Diencephalon (tissue), 2 donors: ENCODE data around the genes GABARAPL1, KLRC1, TAS2R46 and DUSP16.

DNA sequence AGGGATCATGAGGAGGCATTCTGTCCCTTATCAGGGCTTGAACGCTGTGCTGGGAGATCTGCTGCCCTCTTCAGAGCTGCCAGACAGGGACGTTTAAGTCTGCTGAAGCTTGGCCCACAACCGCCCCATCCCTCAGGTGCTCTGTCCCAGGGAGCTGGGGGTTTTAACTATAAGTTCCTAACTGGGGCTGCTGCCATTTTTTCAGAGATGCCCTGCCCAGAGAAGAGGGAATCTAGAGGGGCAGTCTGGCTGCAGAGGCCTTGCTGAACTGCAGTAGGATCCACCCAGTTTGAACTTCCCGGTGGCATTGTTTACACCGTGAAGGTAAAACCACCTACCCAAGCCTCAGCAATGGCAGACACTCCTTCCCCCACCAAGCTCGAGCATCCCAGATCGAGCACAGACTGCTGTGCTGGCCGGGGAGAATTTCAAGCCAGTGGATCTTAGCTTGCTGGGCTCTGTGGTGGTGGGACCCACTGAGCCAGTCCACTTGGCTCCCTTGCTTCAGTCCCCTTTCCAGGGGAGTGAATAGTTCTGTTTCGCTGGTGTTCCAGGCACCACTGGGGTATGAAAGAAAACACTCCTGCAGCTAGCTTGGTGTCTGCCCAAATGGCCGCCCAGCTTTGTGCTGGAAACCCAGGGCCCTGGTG, 20.0 kb downstream of the CLEC2B start:
- RAMPAGE, long total RNA: no peak

DNA sequence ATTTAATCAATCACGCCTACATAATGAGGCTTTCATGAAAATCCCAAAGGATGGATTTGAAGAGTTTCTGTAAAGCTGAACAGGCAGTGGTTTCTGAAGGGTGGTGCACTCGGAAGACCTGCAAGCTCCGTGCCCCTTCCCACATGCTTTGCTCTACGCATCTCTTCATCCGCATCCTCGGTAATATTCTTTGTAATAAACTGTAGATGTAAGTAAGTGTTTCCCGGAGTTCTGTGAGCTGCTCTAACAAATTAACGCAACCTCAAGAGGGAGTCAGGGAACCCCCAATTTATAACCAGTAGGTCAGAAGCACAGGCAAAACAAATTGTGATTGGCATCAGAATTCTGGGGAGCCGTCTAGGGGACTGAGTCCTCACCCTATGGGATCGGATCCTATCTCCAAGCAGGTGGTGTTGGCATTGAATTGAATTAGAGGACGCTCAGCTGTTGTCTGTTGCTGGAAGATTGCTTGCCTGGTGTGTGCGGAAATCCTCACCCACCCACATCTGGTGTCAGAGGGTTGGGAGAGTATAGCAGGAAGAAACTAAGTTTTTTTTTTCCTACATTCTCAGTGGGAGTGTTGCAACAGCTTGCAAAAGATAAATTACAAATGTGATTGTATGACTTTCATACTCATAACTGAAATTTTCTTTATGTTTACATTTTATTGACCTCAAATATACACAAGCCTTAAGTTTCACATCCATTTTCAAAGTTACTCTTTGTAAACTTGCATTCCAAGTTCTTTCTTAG, 5.4 kb downstream of the TMEM52B start:
- RAMPAGE, long total RNA: no peak

GRCh38 chr12:10212651-10213139, at the start of gene GABARAPL1:
Gene GABARAPL1, plus strand, starts transcription at chr12:10212877.
- RAMPAGE, long total RNA: start-site peak on the plus strand at chr12:10212853-10212937, 499 and 412 reads in 2 replicates

DNA sequence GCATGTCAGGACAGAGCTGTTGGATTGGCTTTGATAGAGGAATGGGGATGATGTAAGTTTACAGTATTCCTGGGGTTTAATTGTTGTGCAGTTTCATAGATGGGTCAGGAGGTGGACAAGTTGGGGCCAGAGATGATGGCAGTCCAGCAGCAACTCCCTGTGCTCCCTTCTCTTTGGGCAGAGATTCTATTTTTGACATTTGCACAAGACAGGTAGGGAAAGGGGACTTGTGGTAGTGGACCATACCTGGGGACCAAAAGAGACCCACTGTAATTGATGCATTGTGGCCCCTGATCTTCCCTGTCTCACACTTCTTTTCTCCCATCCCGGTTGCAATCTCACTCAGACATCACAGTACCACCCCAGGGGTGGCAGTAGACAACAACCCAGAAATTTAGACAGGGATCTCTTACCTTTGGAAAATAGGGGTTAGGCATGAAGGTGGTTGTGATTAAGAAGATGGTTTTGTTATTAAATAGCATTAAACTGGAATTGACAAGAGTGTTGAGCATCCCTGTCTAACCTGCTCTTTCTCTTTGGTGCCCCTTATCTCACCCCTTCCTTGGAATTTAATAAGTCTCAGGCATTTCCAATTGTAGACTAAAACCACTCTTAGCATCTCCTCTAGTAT, 9.5 kb downstream of the GABARAPL1 start:
- RAMPAGE, long total RNA: no peak

GRCh38 chr12:10452939-10453583, at the start of gene KLRC1:
Gene KLRC1, minus strand, starts transcription at chr12:10453377.
- RAMPAGE, long total RNA: no peak

GRCh38 chr12:10697188-10697677, 23.4 kb upstream of the STYK1 start:
- RAMPAGE, long total RNA: no peak

GRCh38 chr12:10710497-10711262, 12.4 kb downstream of the YBX3 start:
- RAMPAGE, long total RNA: no peak

GRCh38 chr12:10721867-10722264, 1.3 kb downstream of the YBX3 start:
- RAMPAGE, long total RNA: no peak

- RAMPAGE, long total RNA: no peak
Measured at GRCh38 chr12:11062155-11062523, at the start of gene TAS2R46. Gene TAS2R46, minus strand, starts transcription at chr12:11062294.

- RAMPAGE, long total RNA: no peak
Measured at GRCh38 chr12:11623169-11623696, 26.2 kb upstream of the ETV6 start.

- RAMPAGE, long total RNA: no peak
Measured at GRCh38 chr12:11752063-11752754, 102.7 kb downstream of the ETV6 start.

DNA sequence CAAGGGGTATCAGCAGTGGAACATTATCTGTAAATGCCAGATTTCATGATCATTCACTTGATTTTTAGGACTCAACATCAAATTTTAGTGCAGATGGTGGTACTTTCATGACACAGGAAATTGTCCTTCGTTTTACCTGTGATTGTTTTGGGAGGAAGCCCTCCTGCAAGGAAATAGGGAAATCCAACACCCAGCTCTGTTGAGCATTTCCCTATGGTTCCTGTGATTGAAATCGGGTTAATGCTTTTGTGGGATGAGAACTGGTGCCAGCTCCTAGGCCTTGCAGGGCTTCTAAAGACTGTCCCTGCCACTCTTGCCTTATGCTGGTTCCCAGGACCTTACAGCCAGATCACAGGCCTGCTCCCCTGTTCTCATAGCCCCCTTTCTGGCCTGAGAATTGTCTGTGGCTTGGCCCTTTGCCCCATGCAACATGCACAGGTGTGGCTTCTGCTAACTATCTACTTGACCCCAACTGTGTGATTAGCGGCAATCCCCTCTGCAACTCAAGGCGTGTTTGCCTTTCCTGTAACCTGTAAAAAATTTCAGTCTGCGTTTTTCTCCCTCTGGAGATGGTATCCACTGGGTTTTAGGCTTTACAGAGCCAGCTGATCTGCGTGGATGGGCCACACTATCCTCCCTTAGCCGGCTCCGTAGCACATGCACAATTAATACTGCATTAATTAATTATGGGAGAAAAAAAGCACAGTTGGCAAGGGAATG, 112.6 kb downstream of the ETV6 start:
- RAMPAGE, long total RNA: no peak

DNA sequence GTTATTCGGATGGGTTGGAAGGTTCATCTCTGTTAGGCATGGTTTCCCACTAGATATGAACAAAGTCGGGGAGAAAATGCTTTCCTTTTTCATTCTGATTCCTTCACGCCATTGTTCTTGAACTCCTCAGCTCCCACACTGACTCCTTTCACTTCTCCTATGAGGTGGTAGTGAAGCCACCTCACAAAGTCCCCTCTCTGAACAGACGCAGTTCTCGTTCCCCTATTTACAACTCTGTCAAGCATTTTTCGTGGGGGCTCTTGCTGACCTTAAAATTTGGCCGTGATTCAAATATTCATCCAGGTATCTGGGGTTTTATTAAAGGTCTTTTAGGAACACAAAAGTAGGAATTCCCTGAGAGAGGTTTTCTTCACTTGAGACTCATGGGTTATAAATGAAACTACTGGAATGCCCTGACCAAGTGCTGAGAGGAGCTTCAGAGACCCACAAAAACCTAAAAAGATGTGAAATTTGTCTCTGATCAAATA, 113.6 kb downstream of the ETV6 start:
- RAMPAGE, long total RNA: no peak

- RAMPAGE, long total RNA: no peak
Measured at GRCh38 chr12:11773548-11774248, 124.2 kb downstream of the ETV6 start.

GRCh38 chr12:11838343-11838850, 188.9 kb downstream of the ETV6 start:
- RAMPAGE, long total RNA: no peak

DNA sequence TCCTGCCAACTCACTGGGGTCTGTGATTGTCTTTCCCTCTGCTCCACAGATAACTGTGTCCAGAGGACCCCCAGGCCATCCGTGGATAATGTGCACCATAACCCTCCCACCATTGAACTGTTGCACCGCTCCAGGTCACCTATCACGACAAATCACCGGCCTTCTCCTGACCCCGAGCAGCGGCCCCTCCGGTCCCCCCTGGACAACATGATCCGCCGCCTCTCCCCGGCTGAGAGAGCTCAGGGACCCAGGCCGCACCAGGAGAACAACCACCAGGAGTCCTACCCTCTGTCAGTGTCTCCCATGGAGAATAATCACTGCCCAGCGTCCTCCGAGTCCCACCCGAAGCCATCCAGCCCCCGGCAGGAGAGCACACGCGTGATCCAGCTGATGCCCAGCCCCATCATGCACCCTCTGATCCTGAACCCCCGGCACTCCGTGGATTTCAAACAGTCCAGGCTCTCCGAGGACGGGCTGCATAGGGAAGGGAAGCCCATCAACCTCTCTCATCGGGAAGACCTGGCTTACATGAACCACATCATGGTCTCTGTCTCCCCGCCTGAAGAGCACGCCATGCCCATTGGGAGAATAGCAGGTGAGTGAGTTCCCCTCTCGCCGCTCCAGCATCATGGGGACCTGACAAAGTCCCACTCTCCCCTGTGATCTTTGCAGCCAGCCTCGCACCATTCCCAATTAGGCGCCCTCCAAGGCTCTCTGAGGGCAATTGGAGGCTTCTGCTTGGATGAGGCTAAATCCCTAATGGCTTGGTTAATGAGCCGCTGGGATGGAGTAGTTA, 201.2 kb upstream of the BCL2L14 start:
- RAMPAGE, long total RNA: no peak

- RAMPAGE, long total RNA: no peak
Measured at GRCh38 chr12:12379760-12380544, 23.1 kb downstream of the BORCS5 start.

GRCh38 chr12:12562528-12563454, at the start of gene DUSP16:
Gene DUSP16, minus strand, starts transcription at chr12:12562863.
- RAMPAGE, long total RNA: no peak

- RAMPAGE, long total RNA: no peak
Measured at GRCh38 chr12:12616507-12617109, 4.9 kb downstream of the CREBL2 start.

DNA sequence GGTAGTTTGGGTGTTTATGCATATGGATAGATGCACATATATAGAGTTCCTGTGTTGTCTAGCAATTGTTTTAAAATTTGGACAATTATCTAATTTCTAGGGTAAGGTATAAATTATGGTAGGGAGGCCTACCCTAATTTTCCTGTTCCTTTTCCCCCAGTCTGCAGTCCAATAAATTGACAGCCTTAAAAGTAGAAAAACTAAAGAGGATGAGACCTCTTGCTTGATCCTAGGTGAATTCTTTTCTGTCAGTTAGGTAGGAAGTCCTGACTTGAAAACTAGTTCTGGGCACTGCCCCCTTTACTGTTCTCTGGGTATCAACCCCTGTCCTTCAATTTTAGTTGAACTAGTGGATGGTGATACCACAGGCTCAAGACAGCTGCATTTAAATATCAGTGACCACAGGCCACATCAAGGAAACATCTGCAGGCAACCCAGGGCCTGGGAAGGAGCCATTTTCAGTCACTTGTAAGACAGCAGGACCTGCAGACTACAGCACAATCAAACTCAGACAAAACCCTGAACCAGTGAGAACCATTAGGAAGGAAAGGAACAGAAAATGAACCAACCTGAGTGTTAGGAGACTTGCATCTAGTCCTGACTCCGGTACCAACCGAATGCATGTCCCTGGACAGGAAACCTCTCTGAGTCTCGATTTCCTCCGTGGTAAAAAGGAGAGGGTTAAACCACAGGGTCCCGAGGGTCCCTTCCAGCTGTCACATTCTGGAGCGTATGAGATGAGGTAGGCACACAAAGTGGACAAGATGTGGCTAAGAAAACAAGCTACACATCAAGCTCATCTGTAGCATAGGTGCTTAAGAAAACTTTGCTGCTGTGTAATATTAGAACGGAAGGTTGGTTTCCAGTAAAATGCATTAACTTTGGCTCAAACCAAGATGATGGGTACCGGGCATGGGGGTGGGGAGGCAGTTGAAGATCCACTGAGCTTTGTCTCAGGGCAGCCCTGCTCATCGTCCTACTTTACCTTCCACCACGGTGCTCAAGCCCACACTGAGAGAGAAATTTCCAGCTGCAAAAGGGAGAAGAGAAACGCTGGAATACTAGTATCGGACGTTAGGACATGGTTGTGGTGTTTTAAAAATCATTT, 1.7 kb upstream of the CDKN1B start:
- RAMPAGE, long total RNA: no peak